ENCODE measurements around the genes HIPK4 and SERTAD1.

- PRO-cap = no peak
These were observed 3.0 kb upstream of the CCNP start for GRCh38 chr19:40229192-40230125.

- PRO-cap = no peak
These were observed 4.7 kb downstream of the AKT2 start for GRCh38 chr19:40280093-40281209.

GRCh38 chr19:40284194-40285002 lies 747 bp downstream of the AKT2 start:
- PRO-cap = bidirectional peak, plus-strand start at chr19:40285042, minus-strand start at chr19:40284949

DNA sequence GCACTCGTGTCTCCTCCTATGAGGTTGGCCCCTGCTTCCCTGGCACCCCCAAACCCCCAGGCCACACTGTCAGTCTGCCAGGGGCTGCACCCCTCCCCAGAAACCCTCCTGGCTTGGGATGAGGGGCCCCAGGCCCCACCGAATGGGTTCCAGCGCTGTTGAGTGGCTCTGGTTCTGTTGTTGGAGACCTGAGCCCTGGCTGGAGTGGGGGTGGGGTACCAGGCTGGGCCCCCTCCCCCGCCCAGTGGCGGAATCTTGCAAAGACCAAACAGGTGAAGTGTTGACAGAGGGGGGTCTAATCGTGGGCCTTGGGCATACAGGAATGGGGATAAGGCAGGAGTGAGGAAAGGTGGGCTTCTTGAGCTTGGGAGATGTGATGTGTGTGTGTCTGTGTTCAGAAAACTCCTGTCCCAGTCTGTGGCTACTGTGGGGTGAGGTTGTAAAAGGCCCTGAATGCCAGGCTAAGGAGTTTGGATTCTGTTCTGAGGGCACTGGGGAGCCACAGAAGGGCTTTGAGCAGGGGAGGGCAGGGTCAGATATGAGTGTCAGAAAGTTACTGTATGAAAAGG lies at the start of gene HIPK4:
Gene HIPK4, minus strand, starts transcription at position 164 of the 569 bp plus-strand sequence.
- PRO-cap = no peak

GRCh38 chr19:40425282-40426215 lies at the start of gene SERTAD1:
TSS of gene SERTAD1 (minus strand) at chr19:40425992.
- PRO-cap = bidirectional peak, plus-strand start at chr19:40425711, minus-strand start at chr19:40425580; unidirectional peak, minus-strand start at chr19:40425787; bidirectional peak, plus-strand start at chr19:40426122, minus-strand start at chr19:40425992

DNA sequence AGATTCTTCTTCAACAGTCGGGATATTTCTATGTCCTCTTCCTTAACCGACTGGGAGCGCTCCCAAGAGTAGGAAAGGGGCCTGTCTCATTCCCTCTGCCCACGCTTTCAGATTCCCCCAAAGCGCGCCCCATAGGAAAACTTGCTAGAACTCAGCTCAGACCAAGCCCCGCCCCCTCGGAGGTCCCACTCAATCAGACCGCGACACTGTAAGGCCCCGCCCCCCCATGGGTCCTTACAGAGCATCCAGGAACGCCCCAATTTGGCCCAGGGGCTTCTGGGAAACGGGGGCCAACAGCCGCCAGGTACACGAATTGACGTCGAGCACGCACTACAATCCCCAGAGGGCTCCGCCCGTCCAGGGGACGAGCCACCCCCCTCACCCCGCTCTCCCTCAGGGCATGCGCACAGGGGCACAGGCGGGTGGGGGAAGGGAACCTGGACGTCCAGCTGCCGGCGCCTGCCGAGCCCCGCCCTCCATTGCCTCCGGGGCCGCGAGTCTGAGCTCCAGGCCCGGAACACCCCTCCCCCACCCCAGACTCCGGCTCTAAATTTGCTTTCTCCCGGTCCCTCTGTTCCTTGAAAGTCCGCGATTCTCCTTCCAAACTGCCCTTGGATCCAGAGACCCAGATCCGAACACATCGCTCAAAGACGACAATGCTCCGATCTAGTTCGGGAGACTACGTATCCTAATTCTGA lies 1.0 kb downstream of the SERTAD3 start:
- PRO-cap = unidirectional peak, plus-strand start at position 479 of the sequence

DNA sequence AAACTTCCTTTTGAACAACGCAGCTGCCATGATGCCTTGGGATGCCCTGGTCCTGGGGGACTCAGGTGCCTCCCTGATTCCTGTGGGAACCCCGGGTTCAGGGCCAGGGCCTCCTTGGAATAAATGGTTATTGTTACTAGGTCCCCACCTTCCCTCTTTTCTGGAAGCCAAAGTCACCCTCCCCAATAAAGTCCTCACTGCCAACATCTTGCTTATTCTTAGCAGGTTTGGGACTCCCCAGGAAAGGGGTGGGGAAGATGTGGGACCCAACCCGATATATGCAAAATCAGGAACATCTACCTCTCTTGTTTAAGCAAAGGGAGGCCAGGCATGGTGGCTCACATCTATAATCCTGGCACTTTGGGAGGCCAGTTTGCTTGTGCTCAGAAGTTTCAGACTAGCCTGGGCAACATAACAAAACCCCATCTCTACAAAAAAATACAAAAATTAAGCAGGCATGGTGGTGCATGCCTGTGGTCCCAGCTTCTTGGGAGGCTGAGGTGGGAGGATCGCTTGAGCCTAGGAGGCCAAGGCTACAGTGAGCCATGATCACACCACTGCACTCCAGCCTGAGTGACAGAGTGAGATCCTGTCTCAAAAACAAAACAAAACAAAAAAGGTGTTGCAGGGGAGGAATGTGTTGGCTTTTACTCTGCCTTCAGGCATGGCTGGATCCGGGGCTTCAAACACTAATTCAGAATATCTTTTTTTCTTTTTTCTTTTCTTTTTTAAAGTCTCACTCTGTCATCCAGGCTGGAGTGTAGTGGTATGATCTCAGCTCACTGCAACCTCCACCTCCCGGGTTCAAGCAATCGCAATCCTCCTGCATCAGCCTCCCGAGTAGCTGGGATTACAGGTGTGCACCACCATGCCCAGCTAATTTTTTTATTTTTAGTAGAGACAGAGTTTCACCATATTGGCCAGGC lies 9.7 kb upstream of the LTBP4 start:
- PRO-cap = no peak

DNA sequence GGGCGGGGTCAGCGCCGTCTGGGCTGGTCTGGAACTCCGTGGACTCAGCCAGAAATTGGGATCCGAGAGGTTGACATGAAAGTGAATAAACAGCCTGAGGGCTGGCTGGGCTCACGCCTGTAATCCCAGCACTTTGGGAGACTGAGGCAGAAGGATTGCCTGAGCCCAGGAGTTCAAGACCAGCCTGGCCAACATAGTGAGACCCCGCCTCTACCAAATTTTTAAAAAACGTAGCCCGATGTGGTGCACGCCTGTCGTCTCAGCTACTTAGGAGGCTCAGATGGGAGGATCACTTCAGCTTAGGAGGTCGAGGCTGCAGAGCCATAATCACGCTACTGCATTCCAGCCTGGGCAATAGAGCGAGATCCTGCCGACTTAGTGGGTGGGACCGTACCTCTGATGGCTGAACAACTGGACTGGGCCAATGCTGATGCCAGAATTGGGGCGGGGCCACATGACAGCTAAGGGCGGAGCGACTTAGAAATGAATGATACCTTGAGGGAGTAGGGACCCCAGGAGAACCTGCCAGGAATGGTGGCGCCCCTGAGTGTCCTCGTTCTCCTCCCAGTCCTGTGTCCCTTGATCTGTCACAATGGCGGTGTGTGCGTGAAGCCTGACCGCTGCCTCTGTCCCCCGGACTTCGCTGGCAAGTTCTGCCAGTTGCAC lies 3.4 kb downstream of the LTBP4 start:
- PRO-cap = no peak

DNA sequence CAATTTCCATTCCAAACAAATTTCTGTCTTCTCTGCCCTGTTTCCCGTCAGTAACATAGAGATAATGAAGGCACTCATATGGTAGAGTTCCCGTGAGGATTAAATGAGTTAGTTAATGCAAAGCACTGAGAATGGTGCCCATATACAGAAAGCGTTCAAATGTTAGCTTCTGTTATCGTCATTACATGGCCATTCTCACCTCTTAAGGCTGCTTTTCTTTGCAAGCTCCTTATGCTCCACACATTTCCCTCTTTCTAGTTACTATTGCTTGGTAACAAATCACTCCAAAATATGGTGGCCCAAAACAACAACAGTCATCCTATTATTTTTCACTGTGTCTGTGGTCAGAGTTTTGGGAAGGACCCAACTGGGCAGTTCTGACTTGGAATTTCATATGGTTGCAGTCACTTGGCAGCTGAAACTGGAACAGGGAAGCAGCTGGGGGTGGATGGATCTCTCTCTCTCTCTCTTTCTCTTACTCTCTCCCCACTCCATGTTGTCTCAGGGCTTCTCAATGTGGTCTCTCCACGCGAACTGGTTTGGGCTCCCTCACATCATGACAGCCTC lies 39.8 kb downstream of the NUMBL start:
- PRO-cap = no peak

DNA sequence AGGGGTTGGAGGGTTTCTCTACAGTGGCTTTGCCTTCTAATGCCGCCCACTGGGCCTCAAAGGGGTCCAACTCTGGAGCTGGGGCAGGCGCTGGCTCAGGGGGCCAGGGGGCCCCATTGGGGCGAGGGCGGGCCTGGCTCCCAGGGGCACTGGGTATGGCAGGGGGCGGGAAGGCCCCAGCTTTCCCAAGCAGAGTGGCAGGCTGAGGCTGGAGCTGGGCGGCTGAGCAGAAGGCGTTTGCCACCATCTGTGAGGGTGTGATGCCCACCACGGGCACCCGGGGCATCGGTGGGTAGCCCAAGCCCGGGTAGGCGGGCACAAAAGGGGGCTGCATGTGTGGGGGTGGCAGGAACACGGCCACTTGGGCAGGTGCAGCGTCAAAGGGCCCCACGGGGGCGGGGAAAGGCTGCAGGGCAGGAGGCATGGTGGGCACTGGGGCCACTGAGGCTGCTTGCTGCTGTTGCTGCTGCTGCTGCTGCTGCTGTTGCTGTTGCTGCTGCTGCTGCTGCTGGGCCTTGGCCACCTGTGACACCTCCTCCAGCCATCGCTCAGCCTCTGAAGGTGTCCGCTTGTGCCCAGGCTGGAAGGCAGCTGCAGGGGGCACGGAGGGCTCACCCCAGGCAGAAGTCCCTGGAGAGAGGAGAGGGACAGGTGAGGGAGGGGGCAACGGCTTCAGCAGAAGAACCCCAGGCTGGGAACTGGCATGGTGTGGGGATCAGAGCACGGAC lies 22.8 kb downstream of the NUMBL start:
- PRO-cap = no peak

DNA sequence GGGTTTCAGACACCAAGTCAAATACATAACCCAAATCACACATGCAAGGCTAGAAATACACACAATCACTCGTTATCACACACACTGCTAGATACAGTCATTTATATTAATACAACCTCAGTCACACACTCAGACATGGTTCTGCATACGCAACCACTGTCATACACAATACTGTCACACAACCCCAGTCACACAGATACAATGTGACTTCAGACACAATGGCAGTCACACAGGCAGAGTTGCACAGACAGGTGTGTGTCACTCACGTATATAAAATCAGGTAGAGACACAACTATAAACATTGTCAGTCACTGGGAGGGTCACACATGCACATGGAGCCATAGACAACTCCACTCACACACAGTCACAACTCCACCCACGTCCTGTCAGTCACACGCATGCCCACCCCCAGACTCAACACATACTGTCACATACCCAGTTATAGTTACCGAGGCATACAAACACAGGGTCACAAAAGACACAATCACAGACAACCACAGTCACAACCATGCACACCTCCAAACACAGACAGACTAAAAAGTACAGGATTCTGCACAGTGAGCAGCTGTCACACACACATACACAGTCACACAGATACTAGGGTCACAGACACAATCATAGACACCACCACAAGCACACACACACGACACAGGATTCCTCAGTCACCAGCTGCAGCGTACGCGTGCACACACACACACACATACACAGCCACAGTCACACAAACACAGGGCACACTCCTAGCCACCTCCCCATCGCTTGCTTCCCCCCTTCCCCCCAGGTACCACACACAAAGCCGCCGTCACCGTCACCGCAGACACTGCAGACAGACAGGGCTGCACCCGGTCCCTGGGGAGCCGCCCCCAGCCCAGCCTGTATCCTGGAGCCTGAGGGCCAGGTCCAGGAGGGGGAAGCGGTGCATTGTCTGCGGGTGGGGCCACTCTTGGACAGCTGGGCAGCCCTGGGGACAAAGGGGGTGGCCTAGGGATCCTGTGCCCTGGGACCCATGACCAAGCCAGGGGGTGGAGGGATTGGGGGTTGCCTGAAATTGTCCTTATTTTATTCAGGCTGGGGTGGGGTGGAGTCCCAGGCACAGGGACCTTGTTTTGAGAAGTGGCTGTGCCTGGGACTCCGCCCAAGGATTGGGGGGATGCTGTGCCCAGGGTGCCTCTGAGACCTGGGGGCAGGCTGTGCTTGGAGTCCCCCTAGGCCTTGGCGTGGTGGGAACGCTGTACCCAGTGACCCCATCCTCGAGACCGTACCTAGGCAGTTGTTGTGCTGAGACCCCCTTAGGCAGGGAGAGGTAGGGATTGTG lies 1.2 kb downstream of the NUMBL start:
- PRO-cap = no peak

- PRO-cap = bidirectional peak, plus-strand start at chr19:40778250, minus-strand start at chr19:40777923
These were observed 679 bp upstream of the RAB4B start for GRCh38 chr19:40777004-40778131.

GRCh38 chr19:40791309-40791708 lies 7.7 kb upstream of the EGLN2 start:
- PRO-cap = no peak

- PRO-cap = no peak
These were observed 16.5 kb downstream of the CYP2A6 start for GRCh38 chr19:40833783-40834044.

DNA sequence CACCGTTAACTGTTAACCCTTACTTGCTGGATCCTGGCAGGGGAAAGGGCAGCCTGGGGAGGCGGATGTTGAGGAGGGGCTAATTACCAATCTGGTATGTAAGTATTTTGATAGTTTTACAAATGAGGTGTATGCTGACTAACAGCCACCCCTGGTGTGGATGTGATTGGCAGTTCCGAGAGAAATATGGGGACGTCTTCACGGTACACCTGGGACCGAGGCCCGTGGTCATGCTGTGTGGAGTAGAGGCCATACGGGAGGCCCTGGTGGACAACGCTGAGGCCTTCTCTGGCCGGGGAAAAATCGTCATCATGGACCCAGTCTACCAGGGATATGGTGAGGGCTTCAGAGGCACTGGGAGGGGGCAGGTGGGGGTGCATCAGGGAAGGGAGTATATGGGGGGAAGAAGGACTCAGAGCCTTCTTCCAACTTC lies 53.9 kb upstream of the CYP2A7 start:
- PRO-cap = no peak

GRCh38 chr19:41219567-41219837 lies 479 bp downstream of the AXL start:
- PRO-cap = no peak

DNA sequence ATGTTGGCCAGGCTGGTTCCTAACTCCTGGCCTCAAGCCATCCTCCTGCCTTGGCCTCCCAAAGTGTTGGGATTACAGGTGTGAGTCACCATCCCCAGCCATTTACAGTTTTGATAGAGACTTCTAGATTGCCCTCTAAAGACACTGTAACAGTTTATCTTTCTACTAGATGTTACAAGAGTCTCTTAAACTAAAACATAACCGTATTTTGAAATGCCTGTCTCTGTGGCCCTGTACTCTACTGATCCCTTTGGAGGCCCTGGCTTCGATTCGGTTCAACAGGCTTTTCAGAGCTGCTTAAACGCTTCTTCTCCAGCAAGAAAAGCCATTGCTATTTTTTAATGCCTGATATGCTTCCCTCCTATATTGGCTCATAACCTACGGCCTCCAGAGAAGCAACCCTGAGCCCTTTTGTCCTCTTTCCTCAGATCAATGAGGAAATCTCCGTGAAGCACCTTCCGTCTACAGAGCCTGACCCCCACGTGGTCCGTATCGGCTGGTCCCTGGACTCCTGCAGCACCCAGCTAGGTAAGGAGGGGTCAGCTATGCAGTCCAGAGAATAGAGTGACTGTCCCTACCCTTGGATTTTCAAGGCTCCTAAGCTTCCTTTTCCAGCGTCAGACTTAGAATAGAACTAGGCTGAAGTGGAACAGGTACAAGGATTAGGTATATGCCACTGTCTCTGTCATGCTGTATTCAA lies 14.6 kb downstream of the HNRNPUL1 start:
- PRO-cap = no peak

- PRO-cap = no peak
These were observed 4.0 kb upstream of the CCDC97 start for GRCh38 chr19:41306023-41306417.

DNA sequence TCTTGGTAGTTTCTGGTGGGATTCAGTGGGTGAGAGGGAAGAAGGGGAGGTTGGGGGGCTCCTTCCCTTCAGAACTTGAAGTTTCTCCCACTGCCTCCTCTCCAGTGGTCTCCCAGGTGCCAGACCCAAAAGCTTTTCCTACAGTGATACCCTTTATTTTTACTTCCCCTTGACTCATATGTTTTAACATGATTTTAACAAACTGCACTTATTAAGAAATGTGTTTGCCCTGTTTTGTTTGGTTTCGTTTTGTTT lies 2.7 kb upstream of the CCDC97 start:
- PRO-cap = no peak

DNA sequence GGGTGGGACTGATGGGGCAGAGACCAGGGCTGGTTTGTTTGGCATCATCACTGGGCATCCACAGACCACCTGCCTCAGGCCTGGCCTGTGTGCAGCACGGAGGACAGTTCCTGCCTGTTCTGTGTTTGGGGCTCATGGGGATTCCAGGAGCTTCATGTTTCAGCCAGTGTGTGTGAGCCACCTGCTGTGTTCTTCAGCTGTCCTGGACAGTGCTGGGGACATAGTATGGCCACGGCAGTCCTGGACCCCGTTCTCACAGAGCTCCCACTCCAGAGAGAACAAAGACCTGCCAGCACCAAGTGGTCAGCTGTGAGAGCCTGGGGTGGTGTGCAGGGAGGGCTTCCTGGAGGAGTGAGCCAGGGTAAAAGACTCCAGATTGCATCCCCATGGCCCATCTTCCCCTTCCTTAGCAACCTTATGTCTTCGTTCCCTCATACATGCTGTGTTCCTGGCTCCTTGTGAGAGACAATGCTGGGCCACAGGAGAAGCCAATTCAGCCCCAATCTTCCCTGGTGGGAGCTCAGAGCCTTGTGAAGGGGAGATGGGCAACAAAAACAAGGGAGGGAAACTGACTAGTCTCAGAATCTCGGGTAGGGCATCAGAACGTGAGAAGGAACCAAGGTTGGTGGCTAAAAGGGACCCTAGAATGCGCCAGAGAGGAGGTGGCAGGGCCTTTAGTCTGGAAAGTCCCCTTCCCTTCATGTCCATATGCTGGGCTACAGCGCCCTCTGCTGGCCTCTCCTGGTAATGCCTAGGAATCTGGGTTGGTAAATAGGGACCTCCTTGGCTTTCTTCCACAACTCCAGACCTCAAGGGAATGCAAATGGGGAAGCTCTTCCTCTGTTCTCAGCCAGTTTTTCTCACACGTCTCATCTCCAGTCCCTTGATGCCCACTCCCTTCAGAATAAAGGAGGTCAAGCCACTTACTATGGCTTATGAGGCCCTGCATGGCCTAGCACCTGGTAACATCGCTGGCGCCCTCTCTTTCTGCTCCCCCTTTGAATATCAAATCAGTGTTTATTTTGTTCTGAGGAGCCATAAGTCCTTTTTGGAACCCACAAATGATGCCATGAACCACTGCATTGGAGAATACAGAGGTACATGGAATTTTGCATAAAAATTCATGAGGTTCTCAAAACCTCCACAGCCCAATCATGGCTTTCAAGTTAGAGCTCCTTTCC lies 1.6 kb upstream of the CCDC97 start:
- PRO-cap = no peak

Data from mesenteric fat pad (tissue), 1 donor.